Ileum (tissue), 1 donor: ENCODE results near the genes HERC3 and SMARCAD1.

DNA sequence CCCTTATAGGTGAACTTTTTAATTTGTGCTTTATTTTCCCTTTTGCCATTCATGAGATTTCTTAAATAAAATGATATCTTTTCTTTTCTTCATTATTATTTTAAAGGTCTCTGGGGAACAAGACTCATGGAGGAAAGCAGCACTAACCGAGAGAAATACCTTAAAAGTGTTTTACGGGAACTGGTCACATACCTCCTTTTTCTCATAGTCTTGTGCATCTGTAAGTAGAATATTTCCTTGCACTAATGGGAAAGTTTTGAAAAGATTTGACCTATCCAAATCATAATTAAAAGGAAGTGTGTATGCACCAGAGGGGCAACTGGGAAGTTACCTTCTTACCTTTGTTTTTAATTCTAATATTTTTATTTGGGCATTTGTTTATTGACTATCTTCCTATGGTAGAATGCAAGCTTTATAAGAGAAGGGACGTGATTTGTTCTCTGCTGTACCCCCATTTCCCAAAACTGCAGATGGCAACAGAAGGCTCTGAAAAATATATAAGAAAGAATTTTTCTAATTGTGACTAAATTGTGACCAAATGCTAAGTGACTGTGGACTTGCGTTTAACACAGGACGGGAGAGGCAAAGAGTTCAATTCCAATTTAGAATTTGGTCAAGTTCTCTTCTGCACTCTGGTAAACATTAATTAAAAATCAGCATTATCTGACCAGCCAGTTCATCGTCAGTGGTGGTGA lies 12.1 kb downstream of the PKD2 start:
- PRO-cap, result no peak

DNA sequence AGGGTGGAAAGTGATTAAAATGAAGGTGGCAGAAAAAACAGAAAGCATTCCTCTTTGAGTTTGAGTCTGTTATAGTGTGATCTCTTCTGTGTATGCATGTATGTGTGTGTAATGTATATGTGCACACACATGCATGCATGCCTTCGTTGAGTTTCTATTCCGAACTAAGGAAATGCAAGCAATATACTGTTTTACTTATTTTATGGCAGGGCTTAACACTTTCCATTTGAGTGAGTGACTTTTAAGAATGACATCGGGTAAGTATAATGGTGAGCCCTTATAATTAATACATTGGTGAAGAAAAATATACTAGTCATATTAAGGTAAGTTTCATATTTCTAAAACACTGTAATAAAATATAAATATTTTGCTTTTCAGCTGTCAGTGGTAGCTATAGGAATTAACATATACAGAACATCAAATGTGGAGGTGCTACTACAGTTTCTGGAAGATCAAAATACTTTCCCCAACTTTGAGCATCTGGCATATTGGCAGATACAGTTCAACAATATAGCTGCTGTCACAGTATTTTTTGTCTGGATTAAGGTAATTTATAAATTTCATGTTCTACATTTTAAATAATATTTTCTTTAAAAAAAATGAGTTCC lies 44.3 kb downstream of the PKD2 start:
- PRO-cap, result no peak

DNA sequence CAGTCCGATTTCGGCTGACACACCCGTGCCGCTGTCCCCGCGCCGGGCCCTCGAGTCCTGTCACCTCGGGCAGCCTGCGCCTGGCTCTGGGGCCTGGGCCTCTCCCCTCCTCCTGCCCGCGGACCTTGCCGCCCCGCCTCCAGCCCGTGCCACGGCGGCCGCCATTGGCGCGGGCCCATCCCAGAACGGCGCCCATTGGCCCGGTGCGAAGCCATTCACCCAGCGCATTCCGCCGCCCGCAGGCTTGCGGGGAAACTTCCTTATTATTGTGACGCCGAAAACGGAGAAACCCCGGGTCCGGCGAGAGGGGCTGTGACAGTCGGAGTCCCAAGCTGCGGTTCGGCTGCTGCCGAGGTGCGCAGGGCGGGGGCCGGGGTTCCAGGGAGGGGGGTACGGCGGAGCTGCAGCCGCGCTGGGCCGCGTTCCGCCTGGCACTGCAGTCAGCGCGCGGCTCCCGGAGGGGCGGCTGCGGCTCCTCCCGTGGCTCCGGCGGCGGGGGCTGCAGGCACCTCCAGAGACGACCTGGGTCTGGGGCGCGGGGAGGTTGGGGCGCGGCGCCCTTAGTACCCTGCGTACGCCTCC lies at the start of gene HERC3:
HERC3 (plus strand) TSS at position 260 of the 582 bp plus-strand sequence.
- PRO-cap, result bidirectional peak, plus-strand start at position 269 of the sequence, minus-strand start at position 73 of the sequence

- PRO-cap, result no peak
These were observed 18.6 kb downstream of the HERC3 start for GRCh38 chr4:88610631-88611524.

DNA sequence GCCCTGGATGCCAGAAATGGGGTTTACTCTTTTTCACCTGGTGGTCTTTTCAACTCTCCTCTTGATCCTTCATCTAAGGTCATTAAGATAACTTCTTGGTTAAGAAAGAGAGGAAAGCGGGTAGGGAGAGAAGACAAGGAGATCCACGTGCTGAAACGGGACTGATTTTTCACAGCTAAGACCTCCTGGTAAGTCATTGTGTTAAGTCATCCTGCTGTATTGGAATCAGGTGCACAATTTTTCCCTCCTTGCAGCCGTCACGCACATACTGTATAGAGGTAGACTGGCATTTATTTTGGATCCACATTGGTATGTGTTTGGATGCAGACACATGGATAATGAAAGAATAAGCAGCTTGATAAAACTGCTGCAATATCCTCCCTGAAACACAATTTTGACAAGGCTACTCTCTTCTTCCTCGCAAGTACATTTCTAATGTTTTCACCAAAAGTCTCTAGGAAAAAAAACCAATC lies 60.1 kb upstream of the NAP1L5 start:
- PRO-cap, result no peak

GRCh38 chr4:88816458-88816894 lies 118.8 kb upstream of the NAP1L5 start:
- PRO-cap, result no peak

- PRO-cap, result no peak
These were observed 86.4 kb downstream of the GPRIN3 start for GRCh38 chr4:89221156-89221602.

GRCh38 chr4:89249366-89249611 lies 58.3 kb downstream of the GPRIN3 start:
- PRO-cap, result no peak

DNA sequence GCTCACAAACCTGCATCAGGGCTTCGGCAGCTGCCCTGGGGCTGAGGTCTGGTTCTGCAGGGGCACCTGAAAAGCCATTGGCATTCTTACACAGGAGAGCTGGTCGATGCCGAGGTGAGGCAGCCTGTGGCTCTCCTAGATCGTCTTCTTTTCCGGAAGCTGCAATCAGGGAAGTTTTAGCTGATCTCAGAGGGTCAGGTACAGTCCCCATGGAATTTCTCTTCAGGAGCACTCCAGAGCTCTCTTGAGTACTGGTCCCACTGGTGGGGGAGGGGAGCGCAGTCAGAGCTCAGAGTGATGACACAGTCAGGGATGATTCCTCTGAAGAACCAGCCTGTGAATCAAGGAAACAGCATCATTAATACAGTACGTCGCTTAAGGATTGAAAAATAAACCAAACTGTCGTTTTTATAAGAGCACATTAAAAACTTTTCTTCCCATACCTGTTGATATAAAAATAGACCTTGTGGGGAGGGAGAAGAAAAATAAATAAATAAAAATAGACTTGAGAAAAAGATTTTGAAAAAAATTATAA lies 57.6 kb downstream of the GPRIN3 start:
- PRO-cap, result no peak

GRCh38 chr4:89303686-89304419 lies 3.7 kb downstream of the GPRIN3 start:
- PRO-cap, result no peak

DNA sequence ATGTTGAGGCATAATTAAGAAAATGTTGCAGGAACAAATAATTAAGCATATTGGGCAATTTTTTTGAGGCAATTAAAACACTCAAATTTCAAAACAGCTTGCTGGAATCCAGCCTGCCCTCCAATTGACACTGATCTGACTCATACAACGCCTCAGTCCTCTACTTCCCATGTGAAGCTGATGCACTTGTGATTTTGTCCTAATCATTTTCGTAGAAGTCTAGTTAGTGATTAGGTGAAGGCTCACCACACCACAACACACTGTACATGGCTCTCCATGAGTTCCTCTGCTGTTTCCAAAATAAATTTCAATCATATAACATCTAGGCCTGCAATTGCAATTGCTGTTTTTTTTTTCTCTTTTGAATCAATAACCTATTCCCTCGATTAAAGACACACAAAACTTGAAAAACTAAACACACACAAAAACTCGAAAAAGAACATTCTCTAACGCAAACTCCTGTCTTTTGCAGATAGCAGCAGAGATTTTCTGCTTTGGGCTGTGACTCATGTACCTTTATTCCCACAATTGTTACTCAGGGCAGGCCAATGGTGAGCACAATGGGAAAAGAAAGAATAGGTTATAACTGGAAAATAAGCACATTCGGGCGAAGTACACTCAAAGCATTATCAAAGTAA lies 1.8 kb downstream of the GPRIN3 start:
- PRO-cap, result bidirectional peak, plus-strand start at position 226 of the sequence, minus-strand start at position 126 of the sequence

- PRO-cap, result unidirectional peak, minus-strand start at chr4:89306989
These were observed 1.0 kb downstream of the GPRIN3 start for GRCh38 chr4:89306351-89307216.

- PRO-cap, result no peak
These were observed 130.5 kb upstream of the GPRIN3 start for GRCh38 chr4:89438143-89438532.

- PRO-cap, result no peak
These were observed 185.3 kb upstream of the GPRIN3 start for GRCh38 chr4:89492750-89493414.

- PRO-cap, result no peak
These were observed 195.8 kb downstream of the SNCA start for GRCh38 chr4:89641035-89641632.

DNA sequence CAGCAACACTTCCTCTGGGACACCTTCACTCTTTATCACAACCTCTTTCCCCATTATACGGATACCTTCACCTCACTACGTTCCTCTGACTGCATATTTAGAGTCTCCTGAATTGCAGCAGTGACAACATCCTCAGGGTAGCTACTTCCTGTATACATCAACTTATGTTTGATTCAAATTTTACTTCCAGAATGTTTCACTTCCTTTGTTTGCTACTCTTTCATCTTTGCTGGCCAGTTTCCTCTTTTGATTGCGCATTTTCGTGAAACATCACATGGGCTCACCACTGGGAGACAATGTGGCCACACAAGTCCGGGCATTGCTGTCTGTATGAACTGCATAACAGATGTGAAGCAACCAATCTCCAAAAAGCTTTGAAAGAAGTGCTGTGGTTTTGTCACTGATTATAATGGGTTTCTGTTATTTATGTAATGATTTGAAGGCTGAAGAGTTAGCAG lies 7.5 kb downstream of the SNCA start:
- PRO-cap, result no peak

- PRO-cap, result no peak
These were observed 1.2 kb upstream of the SNCA start for GRCh38 chr4:89838051-89838607.

DNA sequence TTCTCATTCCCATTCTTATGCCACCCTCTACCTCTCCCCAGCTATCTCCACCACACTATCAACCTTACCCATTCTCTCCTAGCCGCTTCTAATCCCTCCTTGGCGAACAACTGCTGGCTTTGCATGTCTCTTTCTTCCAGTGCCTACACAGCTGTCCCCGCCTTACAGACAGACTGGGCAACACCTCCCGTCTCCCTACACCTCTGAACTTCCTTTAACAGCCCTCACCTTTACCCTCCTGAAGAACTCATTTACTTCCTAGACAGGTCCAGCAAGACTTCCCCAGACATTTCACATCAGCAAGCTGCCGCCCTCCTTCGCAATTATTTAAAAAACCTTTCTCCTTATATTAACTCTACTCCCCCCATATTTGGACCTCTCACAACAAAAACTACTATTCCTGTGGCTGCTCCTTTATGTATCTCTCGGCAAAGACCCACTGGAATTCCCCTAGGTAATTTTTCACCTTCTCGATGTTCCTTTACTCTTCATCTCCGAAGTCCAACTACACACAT lies 274.9 kb upstream of the GRID2 start:
- PRO-cap, result bidirectional peak, plus-strand start at position 254 of the sequence, minus-strand start at position 141 of the sequence

GRCh38 chr4:93831854-93832648 lies 3.5 kb downstream of the ATOH1 start:
- PRO-cap, result unidirectional peak, minus-strand start at chr4:93832263

DNA sequence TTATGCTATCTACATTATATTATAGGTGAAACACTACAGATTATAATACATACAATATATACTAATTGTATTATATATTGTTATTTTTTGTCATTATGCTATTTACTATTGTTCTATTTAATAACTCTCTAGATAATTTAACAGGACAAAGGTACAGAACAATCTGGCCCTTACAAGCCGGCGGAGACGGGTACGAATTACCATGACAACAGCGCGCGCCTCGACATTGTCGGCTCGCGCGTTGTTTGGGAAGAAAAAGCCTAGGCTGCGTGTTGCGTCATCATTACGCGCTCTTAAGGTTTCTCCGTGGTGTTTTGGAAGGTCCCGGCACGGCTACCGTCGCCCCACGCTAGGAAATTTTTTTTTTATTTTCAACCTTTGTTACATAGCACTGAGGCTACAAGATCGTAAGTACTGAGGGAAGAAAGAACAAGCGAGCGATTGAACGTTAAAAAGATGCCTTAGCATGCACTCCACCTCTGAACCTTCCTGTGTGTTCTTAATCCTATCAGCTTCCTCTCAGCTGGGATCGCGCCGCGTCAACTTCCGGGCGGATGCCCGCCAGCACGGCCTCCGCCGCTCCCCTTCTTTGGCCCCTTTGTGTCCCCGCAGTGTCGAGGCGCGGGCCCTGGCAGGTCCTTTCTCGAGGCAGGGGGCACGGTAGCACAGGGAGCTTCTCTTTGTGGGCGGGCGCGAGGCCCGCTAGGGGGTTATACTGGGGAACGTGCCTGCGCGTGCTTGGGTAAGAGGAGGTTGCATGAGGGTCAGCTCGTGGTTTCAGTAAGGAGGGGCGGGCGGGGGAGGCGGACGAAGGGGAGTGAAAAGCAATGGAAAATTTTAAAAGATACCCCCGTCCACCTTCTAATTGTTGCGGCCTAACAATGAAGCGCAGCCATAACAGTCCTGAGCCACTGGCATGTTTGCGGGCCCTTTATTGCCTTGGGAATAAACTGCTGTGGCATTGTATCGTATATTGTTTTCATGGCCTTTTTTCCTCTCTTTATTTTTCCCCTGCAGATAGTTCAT lies at the start of gene SMARCAD1:
SMARCAD1 (plus strand) TSS at position 537 of the 1,026 bp plus-strand sequence.
- PRO-cap, result bidirectional peak, plus-strand start at position 307 of the sequence, minus-strand start at position 185 of the sequence; bidirectional peak, plus-strand start at position 514 of the sequence, minus-strand start at position 487 of the sequence